ENCODE measurements around a stretch of chr1.

- PRO-cap, 2 experiments, result peak in 1 of 2 experiments; most common plus-strand start chr1:234778450 (in 1); most common minus-strand start chr1:234778379 (in 1)
Observed at GRCh38 chr1:234778095-234778670, 168.2 kb upstream of the IRF2BP2 start.

DNA sequence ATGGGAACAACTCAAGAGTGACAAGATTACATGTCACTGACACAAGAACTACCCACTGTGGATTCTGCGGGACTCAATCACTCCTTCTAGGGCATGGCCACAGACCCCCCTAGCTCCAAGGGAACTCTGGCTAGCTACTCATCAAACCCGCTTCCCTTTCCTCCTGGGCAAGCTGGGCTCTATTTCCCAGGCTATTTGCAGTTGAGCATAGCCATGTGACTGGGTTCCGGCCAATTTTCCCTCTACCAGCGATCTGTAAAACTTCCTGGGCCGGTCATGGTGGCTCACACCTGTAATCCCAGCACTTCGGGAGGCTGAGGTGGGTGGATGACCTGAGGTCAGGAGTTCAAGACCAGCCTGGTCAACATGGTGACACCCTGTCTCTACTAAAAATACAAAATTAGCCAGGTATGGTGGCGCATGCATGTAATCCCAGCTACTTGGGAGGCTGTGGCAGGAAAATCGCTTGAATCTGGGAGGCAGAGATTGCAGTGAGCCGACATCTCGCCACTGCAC is 214.9 kb upstream of the IRF2BP2 start:
- PRO-cap, 2 experiments, result no peak in any of the 2 experiments

DNA sequence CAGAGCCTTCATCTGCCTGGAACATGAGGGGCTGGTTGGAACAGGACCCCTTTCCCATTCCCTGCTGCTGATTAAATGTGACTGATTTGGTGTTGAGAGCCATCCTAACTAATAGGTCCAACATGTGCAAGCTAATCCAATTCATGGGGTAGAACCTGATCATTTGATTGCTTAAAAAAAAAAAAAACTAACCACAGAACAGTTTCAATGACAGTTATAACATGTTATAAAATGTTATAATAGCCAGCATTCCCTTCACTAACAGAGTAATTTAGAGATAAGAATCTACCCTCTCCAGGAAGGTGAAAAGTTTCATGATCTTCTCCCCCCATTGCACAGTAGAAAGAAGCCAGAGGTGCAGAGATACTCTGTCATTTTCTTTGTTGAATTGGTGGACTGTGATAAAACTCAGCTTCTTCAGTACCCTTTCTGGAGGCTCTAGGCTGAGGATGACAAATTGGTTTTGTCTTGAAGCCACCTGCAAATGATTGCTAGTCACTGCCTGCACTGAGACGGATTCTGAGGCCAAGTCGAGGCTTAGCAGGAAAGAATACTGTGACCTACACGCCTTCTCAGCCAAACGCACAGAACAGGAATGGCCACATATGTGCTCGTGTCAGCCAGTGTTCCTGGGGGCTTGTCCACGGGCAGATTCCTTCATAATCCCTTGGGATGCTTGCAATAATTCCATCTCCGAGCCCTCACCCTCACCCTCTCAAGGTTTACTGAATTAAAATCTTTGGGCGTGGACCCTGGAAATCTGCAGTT is 215.7 kb upstream of the IRF2BP2 start:
- PRO-cap, 2 experiments, result no peak in any of the 2 experiments

- PRO-cap, 2 experiments, result no peak in any of the 2 experiments
Observed at GRCh38 chr1:234879214-234880181, 249.1 kb downstream of the TOMM20 start.

GRCh38 chr1:234897559-234898093 is 231.0 kb downstream of the TOMM20 start:
- PRO-cap, 2 experiments, result no peak in any of the 2 experiments

- PRO-cap, 2 experiments, result peak in 2 of 2 experiments; most common plus-strand start chr1:234934934 (in 2); most common minus-strand start chr1:234934547 (in 1)
Observed at GRCh38 chr1:234934384-234935221, 194.0 kb downstream of the TOMM20 start.

DNA sequence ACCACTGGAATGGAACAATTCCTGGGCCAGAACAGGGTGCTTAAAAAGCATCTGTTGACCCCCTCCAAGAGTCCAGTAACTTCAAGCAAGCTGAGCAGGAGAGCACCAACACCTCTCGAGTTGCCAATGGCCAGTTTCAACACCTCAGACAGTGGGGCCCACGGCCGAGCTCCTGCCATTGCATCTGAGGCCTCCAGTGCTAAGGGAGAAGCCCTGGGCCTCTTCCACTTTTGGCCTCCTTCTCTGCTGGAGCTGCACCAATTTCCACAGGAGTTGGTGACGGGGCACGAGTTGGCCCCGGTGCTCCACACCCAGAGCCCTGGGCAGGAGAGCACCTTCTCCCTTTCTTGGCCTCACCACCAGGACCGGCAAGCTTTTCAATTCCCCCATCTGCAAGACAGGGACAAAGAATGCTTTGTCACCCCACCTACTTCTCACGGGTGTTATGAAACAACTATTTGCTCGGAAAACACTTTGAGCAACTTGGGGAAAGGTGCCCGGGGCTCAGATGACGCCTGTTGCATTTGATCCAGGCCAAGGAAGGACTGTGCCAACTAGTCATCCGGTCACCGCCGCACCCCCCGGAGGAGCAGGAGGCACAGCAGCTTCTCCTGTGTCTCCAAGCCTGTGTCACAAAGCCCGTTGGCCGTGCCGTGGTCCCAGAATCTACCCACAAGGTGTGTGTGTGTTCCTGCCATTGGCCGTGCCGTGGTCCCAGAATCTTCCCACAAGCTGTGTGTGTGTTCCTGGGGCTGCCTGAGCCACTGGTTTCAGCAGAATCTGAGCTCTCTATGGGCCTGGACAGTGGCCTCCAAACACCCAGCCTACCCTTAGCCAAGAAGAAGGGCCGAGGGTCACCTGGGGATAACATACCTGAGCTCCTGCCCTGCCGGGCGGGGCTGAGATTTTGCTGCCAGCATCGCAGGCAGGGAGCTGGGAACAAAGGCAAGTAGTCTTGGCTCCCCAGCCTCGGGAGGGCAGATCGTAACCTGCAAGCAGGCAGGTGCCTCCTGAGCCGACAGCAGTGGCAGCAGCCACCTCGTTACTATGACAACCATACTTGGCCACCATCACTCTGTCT is 55.1 kb downstream of the TOMM20 start:
- PRO-cap, 2 experiments, result peak in 2 of 2 experiments; most common plus-strand start position 635 of the sequence (in 2); most common minus-strand start position 349 of the sequence (in 2)

- PRO-cap, 2 experiments, result no peak in any of the 2 experiments
Observed at GRCh38 chr1:235076084-235076363, 52.6 kb downstream of the TOMM20 start.

DNA sequence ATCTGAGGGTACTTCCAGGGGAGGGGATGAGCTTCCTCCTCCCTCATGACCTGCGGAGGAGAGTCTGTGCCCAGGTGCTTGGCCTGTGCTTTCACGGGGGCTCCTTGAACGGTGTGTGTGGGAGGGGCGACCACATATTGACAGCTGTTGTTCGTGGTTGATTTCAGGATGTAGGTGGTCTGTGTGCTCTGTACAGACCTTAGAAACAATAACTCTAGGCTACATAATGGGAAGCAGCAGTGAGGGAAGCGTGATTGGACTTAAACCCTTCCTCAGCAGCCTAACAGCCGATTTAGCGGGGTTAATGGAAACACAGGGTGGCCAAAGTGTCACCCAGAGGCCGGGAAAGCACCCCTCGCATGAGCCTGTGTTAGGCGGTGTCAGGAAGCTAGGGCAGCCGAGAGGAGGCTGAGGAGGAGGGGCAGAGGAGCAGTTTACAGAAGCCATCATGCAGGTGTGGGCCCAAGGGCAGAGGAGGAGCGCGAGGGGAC is 56.0 kb downstream of the TBCE start:
- PRO-cap, 2 experiments, result no peak in any of the 2 experiments

DNA sequence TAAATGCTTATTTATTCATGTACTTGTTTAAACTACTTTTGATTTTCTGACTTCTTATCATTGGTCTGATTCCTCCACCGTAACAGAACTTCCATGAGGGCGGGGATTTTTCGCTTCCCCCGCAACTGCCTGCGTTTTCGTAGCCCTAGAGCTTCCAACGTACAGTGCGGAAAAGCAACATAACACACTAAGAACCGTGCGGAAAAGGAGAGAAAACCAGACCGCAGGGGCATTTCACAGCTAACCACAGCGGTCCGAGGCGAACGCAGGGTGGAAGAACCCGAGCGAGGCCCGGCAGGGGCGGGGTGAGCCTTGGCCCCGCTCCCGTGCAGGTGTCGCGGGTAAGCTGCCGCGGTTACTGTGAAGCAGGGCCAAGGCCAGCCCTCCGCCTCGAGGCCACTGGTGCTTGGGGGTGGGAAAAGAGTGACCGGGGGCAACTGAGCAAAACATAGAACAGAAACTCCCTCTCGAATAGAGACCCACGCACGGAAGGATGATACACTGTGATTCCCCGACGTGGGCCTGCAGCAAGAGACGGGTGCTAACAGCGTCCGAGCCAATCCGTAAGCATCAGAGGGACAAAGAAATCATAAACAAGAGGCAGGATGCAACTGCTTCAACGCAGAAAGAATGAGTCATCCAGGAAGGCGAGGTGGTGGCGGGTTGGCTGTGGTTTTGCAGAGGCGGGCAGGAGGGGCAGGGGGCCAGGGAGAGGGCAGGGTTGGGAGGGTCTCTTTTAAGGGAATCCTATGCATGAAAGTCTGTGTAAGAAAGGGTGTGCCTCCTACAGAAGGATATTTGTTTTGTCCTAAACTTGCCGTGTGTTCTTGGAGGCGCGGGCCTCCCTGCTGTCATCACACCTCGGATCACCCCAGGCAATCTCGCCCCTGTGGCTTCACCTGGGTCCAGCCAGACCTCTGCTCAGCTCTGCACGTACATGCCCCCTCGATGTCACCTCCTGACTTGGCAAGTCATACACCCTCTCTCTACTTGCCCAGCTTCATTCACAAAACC is 7.4 kb downstream of the GNG4 start:
- PRO-cap, 2 experiments, result peak in 2 of 2 experiments; most common plus-strand start position 504 of the sequence (in 1); most common minus-strand start position 362 of the sequence (in 2)

GRCh38 chr1:235864677-235865687 is 1.7 kb downstream of the LYST start:
- PRO-cap, 2 experiments, result no peak in any of the 2 experiments

GRCh38 chr1:235878289-235878817 is 11.6 kb upstream of the LYST start:
- PRO-cap, 2 experiments, result no peak in any of the 2 experiments

DNA sequence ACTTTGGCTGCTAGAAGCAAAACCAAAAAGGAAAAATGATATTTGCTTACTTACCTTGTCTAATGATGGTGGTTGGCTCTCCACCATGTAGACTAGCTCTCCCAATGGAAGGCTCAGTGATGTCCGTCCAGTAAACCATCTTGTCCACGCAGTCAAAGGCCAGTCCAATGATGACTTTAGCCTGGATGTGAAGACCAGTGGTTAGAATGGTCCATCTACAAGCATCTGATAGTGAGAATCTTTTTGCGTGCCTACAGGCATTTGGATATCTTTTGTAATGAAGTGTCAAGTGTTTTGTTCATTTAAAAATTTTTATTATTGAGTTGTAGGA is 79.6 kb downstream of the NID1 start:
- PRO-cap, 2 experiments, result no peak in any of the 2 experiments

GRCh38 chr1:236058908-236059611 is 5.8 kb downstream of the NID1 start:
- PRO-cap, 2 experiments, result no peak in any of the 2 experiments

DNA sequence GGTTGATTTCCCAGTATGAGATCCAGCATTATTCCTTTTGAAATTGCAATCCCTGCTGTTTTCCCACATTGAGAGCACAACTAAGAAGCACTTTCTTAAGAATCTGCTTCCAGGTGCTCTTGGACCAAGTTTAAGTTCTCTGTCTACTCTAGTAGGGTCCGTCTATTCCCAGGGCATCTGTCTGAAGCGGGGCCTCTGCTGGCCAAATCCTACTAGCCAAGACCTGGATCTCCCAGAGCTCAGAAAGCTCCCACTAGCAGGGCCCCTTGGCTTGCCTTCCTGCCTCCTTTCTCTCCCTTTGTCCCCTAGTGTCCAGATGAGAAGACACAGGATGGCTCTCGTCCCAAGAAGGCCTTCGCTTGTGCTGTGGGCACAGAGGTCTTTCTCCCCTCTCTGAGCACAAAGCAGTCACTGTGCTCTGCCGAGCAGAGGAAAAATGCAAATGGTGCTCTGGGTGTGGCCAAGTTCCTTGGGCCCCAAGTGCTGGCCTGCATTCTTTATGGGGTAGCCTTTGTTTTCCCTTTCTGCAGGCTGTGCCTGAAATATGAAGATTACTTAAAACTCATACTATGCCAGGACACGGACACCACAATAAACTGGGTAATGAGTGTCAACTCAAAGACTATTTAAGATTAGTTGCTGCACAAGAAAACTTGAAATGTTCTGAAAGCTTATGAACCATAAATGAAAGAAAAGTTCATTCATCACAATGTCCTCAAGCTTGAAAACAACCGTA is 13.0 kb upstream of the GPR137B start:
- PRO-cap, 2 experiments, result no peak in any of the 2 experiments

- PRO-cap, 2 experiments, result no peak in any of the 2 experiments
Observed at GRCh38 chr1:236160168-236160444, 17.8 kb downstream of the GPR137B start.

DNA sequence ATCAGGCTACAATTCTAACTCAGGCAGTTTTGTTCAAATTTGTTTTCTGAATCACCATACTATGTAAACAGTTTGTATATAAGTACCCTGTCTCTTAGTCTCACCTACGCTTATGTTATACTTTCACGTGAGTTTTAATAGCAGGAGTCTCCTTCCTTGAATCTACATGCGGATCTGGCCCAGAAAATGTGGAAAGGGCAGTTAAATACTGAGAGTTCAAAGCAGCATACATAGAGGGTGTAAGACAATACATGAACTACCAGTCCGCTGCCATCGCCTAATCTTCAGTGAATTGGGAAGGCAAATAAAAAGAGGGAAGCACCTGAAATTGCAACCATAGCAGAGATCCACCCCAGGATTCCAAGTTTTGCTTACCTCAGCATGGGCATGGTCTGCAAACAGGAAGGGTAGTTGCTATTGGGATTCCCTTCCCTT is 64.0 kb downstream of the GPR137B start:
- PRO-cap, 2 experiments, result no peak in any of the 2 experiments

DNA sequence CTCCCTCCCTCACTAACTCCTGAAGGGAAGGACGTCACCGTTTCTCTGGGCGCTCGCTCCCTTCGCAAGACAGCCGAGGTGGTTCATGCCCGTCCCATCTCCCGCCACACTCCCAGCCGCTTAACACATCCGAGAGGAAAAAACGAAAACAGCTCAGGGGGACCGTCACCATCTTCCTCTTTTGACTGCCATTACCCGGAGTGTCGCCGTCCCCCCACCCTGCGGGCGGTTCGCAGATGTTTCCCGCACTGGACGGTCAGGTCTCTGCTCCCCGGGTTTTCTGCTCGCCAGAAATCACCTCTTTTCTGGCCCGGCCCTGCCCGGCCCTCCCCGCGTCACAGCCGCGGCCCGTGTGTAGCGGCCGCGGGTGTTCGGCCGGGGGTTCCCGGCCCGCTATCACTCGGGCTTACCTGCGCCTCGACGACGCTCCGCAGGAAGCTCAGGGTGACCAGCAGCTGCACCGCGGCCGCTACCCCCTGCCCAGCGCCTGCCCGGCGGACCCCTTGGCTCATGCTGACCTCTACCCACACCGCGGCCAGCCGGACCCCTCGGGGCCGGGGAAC is 405 bp downstream of the ERO1B start:
- PRO-cap, 2 experiments, result peak in 2 of 2 experiments; most common plus-strand start position 409 of the sequence (in 1); most common minus-strand start position 179 of the sequence (in 1)

DNA sequence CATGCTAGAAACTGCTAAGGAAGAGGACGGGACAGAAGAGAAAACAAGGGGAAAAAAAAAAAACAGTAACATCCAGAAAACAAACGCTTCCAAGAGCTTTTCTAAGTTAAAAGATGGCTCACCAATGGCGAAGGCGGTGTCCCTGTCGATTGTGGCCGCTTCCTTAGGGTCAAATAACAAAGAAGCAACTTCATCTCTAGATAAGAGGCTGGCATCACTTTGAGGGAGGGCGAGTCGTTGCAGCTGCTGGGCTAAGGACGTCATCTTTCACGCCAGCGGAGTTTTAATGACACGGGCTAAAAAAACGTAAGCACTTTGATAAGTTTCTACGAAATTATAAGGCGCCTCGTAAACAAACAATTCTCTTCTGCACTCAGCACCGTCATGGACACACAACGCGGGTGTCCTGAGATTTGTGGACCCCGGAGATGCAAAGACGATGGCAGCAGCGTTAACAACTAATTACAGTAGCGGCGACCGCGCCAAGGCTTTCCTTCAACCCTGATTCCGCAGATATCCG is 424 bp downstream of the HEATR1 start:
- PRO-cap, 2 experiments, result no peak in any of the 2 experiments

DNA sequence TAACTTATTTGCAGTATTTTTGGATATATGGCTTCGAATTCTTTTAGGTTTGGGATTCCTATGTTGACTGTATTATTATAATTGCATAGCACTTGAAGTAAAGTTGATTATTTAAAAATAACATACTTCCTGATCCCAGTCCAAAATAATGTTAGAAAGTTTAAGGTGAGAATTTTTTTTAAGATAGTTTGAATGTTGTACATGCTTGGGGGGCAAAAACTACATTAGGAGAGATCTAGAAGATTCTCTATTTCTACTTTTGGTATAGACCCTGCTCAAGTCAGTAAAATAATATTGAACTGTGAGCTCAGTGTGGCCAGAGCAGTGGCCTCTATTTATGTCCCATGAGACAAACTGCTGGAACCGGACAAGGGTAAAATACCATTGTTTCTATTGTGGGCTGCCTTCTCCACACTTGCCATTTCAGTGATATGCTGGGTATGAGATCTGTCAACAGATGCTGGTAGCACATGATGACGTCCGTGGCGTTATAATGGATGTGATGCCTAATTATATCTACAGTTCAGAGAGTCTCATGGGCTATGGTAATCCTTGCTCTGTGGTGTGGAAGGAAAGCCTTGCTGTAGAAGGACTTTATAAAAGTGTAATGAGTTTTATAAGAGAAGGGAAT is 2.3 kb downstream of the ACTN2 start:
- PRO-cap, 2 experiments, result no peak in any of the 2 experiments